Daoy (cell line): ENCODE results near the gene HAND1.

DNA sequence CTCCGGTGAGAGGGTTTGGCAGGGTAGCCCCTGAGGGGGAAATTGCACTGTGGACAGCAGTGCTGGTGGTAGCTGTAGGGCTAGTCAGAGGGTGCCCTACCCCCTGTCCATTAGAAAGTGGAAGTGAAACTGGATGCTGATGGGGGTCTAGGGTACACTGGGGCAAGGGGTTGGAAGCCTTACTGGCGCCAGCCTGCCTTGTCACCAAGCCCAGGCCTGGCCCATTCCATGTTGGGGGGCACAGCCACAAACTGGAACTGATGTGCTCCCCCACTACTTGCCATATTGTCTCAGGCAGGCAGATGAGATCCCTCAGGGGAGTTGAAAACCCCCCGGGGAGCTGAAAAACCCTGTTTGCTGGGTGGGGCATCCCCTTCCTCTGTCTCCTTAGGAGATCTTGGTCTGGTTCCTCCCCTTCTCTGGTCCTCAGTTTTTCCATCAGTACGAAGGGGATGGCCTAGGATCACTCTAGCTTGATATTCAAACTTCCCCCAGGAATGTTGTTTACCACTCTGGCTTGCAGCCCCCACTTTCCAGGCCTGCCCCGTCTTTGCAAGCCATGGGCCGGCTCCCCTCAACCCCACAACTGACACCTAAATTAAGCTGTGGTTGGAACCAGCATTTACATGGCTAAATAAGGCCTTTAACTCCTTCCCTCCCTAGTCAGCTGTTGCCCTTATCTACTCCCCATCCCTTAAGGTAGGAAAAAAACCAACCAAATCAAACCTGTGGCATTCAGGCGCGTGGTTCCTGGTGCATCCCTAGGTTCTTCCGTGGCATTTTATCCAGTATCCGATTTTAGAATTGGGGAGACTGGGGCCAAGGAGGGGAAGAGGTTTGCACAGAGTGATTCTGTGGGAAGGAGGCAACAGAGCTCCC, 14.3 kb upstream of the SYNPO start:
- RAMPAGE, long total RNA: no peak

- RAMPAGE, long total RNA: no peak
These were observed 5.0 kb upstream of the MYOZ3 start for GRCh38 chr5:150656069-150656384.

GRCh38 chr5:150801104-150802059, 22.8 kb downstream of the SMIM3 start:
- RAMPAGE, long total RNA: no peak

DNA sequence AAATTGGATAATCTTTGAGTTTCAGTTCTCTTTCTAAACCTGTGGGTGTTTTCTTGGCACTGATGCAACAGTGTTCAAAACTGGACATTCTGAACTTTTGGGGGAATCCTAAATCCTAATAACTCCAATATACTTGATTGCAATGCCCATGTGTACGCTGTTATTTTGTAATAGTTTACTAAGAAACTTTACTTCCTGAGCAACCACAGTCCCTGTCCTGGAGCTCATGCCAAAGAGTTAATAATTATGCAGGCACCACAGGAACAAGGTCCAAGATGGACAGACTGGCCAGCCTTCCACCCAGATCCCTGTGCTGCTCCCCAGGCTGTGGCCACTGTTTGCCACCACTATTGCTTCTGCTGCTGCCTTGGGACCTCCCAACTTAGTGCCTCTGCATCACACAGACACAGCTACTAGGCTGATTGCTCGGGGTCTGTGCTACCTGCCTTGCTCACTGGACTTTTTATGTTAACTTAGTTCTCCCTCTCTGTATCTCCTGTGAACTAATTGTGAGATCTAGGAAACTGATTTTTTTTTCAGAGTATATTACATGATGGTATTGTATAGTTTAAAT, 14.1 kb downstream of the IRGM start:
- RAMPAGE, long total RNA: no peak

- RAMPAGE, long total RNA: no peak
These were observed 3.7 kb upstream of the GPX3 start for GRCh38 chr5:151016658-151017127.

GRCh38 chr5:151030099-151030254, 9.6 kb downstream of the GPX3 start:
- RAMPAGE, long total RNA: no peak

DNA sequence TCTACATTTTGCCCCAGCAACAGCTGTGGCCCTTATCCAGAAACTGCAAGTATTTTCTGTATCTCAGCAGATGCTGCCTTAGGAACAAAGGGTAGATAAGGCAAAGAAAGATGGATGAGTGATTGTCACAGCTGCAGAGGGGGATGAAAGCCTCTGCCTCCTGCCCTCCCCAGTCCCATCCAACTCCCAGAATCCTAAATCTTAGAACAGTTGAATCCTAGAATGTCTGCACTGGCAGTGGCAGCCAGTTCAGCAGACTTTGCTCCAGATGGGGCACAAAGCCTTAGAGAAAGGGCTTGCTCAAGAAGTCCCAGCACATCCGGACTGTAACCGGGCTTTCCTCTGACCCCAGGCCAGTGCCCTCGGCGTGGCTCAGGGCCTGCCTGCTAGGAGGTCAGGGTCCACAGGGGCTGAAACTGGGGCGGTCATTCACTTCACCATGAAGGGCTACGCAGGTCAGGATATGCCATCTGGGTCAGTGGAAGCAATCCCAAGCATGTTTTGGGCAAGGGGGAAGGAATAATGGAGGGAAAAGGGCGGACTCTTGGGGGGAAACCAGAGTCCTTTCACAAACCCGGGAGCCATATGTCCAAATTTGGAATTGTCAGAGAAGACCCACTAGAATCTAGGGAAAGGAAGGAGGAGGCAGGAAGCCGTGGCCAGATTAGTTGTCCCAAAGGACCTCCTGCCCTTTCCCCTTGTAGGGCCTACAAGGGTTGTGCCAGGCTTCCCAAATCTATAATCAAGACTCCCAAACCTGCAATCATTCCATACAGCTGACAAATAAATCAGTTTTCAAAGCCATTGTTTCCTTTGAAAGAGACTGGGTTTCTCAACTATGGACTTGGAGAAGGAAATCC, 1.3 kb downstream of the ANXA6 start:
- RAMPAGE, long total RNA: no peak

DNA sequence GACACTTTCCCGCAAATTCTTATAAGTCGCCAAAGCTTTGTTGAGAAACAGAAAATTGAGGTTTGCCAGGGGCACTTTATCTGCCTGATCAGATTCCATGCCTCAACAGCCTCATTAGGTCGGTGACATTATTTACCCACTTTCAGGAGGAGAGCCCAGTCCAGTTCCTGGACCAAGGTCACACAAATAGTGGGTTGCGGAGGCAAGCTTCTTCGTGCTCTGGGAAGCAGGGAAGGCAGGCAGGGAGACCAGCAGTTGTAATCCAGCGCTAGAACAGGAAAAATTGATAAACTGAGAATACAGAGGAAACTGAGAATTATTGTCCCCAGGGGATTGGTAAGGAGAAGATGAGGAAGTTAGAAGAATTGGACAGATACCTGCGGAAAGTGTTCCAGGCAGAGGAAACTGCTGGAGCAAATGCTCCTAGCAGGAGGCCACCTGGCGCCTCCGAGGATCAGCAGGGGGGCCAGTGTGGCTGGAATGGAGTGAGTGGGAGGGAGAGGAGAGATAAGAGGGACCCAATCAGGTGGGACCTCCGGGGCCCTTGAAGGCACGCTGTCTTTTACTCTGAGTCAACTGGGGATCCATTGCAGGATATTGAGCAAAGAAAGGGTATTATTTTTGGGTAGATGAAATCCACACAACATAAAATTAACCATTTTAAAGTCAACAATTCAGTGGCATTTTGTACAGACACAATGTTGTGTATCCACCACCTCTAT, 633 bp upstream of the ANXA6 start:
- RAMPAGE, long total RNA: no peak

GRCh38 chr5:151214597-151215009, 9.3 kb downstream of the CCDC69 start:
- RAMPAGE, long total RNA: no peak

DNA sequence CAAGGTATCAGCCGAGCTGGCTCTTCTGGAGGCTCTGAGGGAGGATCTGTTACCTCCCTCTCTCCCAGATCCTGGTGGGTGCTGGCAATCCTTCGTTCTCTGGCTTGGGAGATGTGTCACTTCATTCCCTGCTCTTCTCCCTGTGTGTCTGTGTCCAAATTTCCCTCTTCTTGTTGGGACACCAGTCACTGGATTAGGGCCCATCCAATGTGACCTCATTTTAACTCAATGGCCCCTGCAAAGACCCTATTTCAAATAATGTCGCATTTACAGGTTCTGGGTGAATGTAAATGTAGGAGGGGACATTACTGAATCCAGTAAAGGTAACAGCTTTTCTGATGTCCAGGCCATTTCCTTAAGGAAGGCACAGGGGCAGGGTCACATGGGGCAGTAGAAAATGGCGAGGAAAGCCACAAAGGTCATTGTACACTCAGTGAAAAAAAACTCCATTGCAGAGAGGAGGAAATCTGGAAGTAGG, 6.3 kb downstream of the CCDC69 start:
- RAMPAGE, long total RNA: no peak

DNA sequence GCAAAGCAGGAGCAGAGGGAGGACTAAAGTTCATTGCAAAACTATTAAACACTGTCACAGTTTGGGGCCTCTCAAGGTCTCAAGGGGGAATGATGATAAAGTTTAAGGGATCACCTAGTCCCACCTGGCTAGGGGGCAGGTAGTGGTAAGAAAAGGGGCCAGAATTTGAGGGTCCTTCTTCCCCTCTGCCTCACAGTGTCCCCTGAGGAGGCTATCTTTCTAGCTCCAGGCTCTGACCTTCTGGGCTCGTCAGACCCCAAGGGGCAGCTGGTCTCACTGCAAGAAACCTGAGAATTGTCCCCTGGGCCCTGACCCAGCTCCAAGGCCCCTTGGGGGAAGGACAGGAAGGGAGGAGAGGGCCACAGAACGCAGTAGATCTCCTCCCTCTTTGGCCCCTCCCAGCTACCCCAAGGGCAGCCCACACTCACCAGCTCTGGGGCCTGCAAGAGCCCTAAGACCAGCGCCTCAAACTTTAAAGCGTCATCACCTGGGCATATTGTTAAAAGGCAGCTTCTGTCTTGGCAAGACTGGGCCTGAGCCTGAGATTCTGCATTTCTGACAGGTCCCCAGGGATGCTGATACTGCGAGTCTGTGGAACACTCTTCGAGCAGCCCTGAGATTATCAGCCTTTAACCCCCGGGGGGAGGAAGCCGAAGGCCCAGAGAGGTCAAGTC, 841 bp downstream of the CCDC69 start:
- RAMPAGE, long total RNA: no peak

- RAMPAGE, long total RNA: no peak
These were observed 70.2 kb downstream of the SLC36A1 start for GRCh38 chr5:151517542-151518084.

GRCh38 chr5:151663319-151664144, 23.2 kb downstream of the SPARC start:
- RAMPAGE, long total RNA: no peak

DNA sequence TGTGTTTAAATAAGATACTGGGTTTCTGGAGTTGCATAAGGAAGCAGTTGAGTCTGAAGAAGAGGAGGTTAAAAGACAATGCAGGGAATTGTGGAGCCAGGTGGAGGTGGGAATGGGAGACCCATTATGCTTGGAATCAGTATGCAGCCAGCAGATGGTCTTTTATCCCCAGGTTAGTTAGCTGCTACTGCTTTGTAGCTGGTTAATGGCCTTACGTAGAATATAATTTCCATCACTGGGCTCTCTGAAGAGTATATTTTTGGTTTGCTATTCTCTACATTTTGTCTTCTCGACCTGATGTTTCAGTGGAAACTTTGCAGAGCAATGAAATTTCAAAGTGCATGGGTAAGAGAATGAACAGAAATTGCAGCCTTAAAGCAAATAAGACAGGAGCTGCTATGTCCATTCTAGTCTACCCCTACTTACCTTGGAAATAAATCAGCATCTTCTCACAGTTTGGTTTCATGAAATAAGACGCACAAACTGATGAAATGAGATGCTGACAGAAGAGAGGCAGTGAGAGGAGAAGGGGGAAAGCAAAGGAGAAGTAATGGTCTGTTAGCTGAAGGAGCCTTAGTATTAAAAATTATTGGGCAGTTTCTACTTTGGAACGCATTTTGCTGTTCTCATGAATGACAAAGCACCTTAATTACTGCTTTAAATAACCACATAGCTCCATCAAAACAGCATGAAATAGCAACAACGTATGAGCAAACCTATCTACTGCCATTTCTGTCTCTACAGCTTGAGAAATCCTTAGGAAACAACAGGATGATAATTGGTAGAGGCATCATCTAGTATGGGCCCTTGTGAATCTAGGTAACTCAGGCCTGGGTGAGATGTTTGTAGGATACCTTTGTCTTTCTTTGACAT, 45.0 kb downstream of the G3BP1 start:
- RAMPAGE, long total RNA: no peak

GRCh38 chr5:152026360-152026948, 101.8 kb upstream of the GLRA1 start:
- RAMPAGE, long total RNA: no peak

DNA sequence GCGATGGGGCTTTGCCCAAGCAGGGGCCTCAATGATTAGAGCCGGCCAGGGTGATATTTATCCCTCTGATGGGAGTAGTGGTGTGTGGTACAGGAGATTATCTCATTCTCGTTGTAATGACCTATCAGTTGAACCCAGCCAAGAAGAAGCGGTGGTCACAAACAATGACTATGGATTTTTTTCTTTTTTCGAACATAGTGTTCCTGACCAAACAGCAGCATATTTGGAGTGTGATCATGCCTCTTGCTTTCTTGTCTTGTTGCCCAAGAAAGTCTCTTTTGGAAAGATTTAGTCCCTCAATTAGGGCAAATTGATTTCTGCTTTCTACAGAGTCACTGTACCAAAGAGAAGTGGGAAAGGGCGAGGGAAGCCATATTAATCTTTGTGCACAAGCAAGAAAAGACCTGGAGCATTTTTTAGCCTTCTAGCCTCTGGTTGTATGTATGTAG, 71.9 kb upstream of the SAP30L start:
- RAMPAGE, long total RNA: no peak

- RAMPAGE, long total RNA: no peak
These were observed at the start of gene HAND1 for GRCh38 chr5:154478010-154479094. HAND1 (minus strand) TSS chr5:154478227.

DNA sequence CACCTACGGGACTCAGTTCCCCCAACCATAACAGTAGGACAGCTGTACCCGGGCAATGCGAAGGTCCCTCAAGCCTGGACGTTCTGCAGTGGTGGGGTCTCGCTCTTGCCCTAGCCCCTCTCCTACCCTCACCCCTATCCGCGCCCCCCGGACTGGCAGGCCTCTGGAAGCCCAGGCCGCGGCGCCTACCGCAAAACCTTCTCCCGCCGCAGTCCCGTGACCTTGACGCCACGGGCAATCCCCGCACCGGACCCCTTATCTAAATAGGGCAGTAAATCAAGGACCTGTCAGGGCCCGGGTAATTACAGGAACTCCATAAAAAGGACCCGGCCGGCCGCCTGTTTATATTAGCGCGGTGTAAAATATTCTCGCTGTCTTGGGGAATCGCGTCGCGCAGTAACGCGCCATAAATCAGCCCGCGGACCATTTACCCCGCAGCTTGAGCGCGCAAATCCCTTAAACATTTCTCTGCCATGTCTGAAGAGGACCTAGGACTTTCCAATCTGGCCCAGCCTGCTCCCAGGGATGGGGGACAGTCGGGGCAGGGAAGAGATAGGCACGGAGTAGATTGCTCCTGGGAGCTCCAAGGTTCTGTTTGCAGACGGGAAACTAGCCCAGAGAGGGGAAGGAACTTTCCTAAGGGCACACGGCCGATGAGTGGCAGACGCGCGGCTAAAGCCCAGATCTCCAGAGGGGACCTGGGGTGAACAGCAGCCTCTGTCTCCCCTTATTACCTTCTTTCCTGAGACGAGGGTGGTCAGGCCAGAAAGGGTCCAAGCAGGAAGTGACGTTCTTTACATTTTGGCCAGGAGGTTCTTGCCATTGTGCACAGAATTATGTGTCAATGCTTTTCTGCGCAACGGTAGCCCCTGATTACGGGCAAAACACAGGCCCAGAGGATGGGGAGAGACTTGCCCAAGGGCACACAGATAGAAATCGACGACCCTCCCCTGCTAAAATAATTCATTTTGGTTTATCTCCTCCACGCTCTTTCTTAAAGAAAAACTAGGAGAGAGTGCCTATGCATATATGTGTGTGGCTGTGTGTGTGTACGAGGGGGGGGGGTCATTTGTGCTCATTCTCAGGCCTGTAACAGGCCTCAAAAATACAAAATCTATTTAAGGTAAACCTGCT, 4.8 kb upstream of the HAND1 start:
- RAMPAGE, long total RNA: no peak

GRCh38 chr5:154793814-154794396, 38.7 kb downstream of the LARP1 start:
- RAMPAGE, long total RNA: no peak

GRCh38 chr5:154891188-154891594, 32.8 kb downstream of the CNOT8 start:
- RAMPAGE, long total RNA: no peak